Thoracic aorta endothelial cell (primary cell): ENCODE data around the genes AOC1 and ASIC3.

DNA sequence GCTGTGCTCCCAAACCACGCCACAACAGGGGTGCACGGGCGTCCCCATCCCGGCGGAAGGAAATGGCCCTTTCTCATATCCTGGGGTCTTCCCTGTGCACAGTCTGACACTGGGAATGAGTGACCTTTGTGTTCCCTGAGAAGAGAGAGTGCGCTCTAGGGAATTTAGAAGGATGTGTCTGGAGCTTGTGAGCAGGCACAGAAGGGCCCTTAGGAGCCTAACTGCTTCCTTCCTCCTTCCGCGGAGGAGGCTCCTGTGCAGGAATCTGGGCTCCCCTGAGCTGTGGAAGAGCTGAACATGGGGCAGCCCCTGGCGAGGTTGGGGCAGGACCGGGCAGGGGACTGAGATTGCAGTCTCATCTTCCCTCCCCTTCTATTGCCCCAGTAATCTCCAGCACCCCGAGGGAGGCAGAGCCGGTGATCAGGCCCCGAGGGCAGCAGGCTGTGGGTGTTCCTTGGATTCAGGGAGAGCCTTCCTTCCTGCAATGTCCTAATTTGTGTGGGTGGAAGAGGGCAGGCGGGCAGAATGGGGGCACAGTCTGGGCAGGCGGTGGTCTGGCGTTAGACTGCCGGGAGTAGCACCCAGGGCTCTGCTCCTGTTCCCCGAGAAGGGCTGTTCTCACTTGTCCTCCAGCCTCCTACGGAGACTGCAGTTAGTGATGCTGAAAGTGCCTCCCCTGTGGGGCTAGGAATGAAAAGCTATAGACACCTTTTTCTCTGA is 1.4 kb downstream of the REPIN1 start:
- CAGE, long polyA plus RNA: no peak

DNA sequence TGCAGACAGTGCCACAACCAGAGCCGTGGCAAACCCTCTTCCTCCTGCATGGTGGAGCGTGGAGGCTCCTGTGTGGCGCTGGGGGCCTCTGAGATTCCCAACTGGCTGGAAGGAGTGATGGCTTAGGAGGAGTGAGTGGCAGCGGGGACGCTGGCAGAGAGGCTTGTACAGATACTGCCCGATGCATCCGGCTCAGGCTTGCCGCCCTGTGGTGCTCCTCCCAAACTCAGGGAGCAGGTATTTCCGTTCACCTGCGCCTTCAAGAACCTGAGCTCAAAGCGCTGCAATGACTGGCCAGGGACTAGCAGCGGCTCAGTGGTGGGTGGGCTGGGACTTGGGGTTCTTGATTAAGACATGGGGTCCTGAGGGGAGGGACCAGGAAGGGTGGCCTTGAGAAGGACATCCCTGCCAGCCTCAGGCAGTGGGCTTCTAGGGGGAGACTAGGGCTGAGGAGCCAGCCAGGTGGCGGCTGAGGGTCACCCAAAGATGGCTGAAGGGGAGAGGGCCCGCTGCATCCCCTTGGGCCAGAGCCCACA is 3.0 kb downstream of the ZNF775 start:
- CAGE, long polyA plus RNA: no peak

DNA sequence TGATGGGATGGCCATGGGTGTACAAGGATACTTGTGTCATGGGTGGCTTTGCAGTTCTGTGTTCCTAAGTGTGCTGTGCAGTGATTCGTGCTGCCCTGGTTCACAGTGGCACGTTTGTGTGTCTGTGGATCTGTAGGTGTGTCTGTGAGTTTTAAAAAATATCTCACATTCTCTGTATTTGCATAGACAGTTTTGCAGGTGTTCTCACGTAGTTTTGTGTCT is 3.7 kb downstream of the ZNF775 start:
- CAGE, long polyA plus RNA: no peak

GRCh38 chr7:150384585-150385034 is 5.5 kb downstream of the ZNF775 start:
- CAGE, long polyA plus RNA: no peak

GRCh38 chr7:150404562-150405131 is 829 bp upstream of the ENSG00000284691 start:
- CAGE, long polyA plus RNA: no peak

GRCh38 chr7:150473989-150474641 is 23.7 kb downstream of the GIMAP8 start:
- CAGE, long polyA plus RNA: no peak

GRCh38 chr7:150480830-150481532 is 30.6 kb downstream of the GIMAP8 start:
- CAGE, long polyA plus RNA: no peak

DNA sequence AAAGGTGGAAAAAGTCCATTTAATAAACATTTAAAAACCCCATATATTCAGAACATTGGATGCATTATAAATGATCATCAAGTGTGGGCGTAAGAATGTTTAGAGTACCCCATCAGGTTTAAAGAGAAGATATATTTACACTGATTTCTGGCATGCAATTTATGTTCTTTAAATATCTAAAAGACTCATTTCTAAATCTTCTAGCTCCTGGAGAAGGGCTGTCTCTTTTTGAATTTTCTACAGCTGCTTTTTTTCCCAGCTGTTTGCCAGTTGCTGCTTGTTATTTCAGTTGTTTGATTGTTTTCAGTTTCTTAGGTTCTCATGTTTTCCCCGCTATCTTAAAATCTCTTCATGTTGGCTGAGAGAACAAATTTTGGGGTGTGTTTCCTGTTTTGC is 8.9 kb upstream of the GIMAP2 start:
- CAGE, long polyA plus RNA: no peak

- CAGE, long polyA plus RNA: no peak
These were observed 9.9 kb upstream of the GIMAP5 start for GRCh38 chr7:150727244-150727807.

DNA sequence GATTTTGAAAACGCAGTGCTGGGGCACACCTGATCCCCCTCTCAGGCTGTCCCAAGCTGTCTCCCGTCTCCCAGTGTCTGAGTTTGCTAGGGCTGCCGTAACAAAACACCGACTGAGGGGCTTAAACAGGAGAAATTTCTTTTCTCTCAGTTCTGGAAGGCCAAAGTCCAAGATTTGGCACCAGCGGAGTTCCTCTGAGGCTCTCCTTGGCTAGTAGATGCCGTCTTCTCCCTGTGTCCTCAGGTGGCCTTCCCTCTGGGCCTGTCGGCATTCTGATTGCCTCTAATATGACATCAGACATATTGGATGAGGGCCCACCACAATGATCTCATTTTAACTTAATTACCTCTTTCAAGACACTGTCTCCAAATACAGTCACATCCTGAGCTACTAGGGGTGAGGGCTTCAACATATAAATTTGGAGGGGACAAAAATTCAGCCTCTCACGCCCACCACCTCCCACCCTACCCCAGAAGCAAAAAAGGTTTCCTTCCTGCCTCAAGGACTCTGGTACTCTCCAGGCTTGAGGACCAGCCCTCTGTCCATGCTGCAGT is 11.8 kb downstream of the TMEM176B start:
- CAGE, long polyA plus RNA: no peak

DNA sequence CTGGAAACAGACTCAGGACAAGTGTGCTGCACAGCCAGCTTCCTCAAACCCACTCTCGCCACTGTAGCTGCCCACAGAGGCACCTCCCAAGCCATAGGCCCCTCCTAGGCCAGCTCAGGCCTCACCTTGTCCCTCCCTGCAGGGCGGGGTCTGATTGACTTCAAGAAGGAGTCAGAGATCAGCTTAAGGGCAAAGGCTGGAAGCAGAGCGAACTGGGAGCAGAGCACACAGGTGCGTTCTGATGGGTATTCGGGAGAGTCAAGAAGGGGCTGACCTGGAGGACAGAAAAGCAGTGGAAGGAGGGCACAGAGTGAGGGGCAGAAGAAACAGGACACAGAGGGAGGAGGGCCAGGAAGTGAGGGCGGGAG is at the start of gene AOC1:
Gene AOC1 (plus strand): TSS at position 190 of the 368 bp plus-strand sequence.
- CAGE, long polyA plus RNA: no peak

DNA sequence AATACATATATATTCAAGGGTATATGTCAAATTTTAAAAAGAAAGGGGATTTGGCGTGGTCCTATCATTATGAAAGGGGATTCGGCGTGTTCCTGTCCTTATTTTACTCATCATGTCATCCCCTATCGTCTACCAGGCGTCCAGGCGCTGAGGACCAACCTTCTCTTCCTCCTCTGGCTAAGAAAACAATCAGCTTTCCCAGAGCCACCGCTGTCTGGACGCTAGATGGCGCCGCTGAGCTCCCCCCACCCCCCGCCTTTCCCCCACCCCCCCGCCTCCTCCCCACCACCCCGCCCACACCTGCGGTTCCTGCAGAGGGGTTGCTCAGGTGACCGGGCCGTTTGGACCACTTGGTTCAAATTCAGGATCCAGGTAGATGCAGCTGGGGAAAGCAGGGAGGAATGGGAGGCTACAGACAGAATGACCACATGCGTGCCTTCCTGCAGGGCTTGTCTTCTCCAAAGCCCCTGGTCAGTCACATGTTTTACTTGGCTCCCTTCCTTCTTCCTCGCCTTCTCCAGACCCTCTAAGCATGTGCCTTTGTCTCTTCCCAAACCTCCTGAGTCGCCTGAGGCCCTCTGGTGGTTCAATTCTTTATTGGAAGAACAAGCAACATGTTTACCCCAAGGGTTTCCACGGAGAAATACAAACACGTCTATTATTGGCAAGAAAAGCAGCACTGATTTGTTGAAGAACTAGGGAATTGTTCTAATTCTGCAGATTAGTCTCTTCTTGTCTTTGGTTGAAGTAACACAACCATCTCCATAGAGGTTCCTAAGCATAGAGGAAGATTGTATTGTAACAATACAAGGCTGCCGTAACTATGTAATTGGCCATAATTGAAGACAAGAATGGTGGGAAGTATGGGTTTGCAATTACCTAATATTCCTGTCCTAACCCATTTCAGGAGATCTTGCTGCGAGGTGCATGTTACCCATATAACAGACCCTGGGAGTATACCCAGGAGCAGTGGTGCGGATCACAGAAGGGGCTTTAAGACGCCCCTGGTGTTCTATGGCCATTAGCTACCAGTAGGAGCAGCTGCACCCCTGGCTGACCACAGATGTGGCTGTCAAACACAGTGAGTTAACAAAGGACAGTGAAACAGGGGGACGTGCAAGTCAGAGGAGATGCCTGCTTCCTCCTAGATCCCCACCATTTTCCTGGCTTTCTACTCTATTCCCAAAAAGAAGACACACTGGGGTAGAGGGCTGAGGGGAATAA is 24.8 kb downstream of the AOC1 start:
- CAGE, long polyA plus RNA: no peak

DNA sequence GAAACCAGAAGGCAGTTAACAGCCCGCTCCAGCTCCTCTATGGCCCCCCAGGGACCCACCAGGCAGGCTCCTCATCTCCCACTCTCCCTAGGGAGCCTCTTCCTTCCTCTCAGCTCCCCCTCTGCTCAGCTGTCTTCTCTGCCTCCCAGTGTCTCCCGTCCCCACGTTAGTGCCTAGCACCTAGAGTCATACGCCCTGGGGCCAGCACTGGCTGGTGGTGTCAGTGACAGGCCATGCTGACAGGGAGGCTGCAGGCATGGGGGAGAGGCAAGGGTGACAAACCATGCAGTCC is 17.2 kb downstream of the KCNH2 start:
- CAGE, long polyA plus RNA: no peak

- CAGE, long polyA plus RNA: no peak
These were observed 3.4 kb downstream of the KCNH2 start for GRCh38 chr7:150974386-150975456.

DNA sequence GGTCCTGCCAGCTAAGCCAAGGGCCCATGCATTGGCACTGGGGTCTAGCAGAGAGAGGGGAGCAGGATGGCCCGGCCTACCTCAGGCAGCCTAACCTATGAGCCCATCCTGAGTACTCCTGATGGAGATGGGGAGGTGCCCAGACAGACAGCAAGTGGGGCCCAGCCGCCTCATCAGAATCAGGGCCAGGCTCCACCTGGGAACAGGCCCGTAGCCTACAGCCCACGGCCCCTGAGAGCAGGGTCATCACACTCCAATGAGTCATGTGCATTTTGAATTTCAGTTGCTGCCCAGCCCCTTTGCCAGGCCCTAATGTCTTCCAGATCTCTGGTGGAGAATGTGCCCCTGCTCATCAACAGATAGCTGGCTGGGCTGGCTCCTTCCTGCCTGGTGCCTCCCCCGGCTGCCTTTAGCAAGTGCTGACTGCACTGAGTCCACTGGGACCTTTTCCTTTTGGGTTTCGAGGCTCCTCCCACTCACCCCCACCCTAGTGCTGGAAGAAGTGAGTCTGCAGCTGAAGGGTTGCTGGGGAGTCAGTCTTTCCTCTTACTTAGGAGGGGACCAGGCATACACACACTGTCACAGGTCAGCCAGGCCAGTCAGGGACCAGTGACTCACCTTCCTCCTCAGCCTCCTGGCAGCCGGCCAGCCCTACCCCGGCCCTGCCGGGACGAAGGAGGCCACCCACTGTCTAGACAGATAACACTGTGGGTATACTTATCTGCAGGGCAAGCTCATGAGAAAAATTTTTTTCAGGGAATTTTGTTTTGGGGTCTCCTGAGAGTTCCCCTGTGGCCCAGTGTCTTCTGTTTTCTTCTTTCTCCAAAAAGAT is 9.2 kb upstream of the ASIC3 start:
- CAGE, long polyA plus RNA: no peak

DNA sequence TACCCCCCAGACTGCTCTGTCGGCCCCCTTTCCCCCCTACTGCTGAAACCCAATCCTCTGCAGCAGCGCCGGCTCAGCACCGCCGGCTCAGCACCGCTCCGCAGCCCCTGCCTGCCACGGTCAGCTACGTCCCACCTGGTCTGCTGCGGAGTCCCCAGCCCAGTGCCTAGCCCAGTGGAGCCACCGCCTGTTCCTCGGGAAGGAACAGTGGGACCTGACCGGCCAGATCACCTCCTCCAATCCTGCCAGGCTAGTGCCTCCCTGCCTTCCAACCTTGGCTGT is at the start of gene ASIC3:
Gene ASIC3 (plus strand): TSS at position 56 of the 282 bp plus-strand sequence.
- CAGE, long polyA plus RNA: no peak

DNA sequence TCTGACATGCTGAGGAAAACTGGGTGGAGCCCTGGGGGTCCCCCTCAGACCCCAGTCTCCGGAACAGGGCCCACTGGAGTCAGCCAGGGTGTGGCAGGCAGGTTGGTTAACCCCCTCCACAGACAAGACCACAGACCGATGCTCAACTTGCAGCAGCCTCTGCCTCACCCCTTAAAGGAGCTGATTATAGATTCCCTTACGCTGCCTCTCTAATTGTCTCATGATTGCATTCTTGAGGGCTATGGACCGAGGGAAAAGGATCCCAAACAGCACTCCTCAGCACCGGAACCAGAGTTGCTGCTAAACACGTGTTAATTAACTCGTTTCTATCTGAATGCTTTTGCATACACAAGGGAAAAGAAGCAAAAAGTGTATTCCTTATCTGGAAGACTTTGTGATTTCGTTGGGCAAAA is 772 bp upstream of the SLC4A2 start:
- CAGE, long polyA plus RNA: no peak

- CAGE, long polyA plus RNA: no peak
These were observed 1.0 kb downstream of the TMUB1 start for GRCh38 chr7:151082100-151082789.

DNA sequence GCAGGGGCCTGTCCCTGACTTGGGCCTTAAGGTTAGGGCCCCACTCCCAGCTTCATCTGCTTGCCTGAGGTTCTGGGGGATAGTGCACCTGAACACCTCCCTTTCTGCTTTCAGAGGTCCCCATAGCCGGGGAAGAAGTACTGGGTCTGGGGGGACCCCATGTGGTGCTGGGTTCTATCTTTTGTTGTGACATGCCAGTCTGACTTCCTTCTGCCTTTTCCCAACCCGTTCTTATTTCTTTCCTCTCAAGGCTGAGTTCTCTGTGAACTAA is 1.8 kb downstream of the AGAP3 start:
- CAGE, long polyA plus RNA: no peak

GRCh38 chr7:151115990-151116501 is 29.8 kb downstream of the AGAP3 start:
- CAGE, long polyA plus RNA: no peak